Kidney epithelial cell (primary cell): ENCODE measurements around the gene CNTNAP5.

DNA sequence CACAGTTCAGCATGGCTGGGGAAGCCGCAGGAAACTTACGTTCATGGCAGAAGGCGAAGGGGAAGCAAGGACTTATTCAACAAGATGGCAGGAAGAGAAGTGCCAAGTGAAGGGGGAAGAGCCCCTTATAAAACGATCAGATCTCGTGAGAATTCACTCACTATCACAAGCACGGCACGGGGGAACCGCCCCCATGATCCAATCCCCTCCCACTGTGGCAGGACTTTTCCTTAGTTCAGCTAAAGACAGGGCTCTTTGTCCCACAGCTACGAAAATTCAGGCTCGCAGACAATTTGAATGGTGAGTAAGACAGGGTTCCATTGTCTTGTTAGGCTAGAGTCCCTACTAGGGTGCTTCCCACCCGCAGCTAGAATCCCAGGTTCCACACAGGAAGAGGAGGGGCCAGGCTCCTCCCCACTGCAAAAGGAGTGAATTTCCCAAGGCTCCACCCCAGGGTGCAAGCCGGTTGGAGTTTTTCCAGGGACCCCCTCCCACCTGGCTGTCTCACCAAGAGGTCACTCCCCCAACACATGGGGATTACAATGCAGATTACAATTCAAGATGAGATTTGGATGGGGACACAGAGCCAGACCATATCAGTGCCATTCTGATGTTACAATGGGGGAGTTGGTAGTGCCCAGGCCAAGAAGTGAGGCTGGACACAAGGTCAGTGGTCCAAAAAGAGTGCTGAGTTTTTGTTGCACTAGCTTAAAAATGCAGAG is 20.3 kb downstream of the TMEM177 start:
- RAMPAGE, long total RNA: no peak
- RRBS: no CpG with 5 or more reads among the region's 12 CpGs

DNA sequence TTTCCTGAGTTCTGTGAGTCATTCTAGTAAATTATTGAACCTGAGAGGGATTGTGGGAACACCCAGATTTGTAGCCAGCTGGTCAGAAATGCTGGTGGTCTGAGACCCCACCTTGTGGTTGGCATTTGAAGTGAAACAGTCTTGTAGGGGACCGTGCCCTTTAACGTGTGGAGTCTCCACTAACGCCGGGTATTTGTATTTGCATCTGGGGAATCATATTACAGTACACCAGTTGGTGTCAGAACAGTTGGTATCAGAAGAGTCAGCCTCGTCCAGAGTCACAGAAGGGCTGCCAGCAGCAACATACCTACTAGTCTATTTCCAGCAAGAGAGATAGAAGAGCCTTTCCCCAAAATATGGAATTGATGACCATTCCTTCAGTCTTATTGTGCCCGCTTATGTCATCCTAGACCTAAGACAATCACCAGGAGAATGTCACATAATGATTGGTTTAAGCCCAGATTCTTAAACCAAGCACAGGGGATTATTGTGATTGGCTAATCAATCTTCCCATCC is 38.2 kb upstream of the PTPN4 start:
- RAMPAGE, long total RNA: no peak
- RRBS: no CpG with 5 or more reads among the region's 6 CpGs

DNA sequence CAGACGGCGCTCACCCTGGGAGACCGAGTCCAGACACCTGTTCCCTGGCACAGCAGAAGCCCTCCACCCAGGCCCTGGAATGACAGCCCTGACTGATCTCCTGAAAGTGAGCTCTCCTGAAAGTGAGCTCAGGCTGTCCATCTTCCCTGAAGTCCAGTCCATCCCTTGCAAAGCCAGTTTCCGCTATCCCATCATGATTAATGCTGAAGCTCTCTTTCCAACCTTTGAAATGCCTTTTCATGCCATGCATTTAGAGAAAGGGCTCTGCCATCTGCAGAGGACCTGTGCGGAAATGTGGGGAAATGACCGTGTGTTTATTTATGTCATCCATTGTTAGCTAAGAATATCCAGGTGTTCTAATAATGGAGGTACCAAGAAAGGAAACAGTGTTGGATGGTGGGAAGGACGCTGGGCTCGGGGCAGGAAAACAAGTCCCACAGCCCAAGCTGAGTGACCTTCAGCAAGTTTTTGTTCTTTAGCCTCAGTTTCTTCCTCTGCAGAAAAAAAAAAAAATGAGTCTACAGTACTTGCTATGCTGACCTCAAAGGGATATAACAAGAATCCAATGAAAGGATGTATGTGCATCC is 25.4 kb upstream of the PTPN4 start:
- RAMPAGE, long total RNA: no peak
- RRBS: no CpG with 5 or more reads among the region's 8 CpGs

DNA sequence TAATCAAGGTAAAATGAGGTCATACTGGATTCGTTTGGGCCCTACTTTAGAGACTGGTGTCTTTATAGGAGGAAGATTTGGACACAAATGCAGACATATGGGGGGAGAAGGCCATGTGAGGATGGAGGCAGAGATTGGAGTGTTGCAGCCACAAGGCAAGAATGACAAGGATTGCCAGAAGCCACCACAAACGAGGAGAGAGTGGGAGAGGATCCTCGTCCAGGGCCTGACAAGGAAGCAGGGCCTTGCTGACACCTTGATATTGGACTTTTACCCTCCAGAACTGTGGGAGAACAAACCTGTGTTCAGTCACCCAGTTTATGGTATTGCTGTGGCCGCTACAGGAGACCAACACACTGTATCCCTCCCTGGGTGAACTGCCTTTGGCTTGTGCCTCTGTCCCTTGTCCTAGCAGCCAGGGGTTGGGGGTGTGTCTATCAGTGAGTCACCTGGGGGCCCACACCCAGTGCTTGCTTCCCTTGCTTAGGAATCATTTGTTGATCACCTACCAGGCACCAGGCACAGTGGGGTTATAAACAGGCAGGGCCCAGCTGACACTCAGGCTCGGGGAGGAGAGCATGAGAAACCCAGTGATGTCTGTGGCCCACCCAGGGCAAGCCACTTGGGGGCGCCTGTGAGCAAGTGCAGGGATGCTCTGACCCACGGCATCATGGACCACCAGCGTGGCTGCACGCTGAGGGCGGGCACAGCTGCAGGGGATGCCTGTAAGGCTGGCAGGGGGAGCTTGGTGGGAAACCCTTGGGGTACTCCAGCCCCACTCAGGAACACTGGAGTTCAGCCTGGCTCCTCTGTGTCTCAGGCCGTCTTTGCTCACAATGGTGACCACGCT is 17.2 kb downstream of the TMEM185B start:
- RAMPAGE, long total RNA: no peak
- RRBS: no CpG with 5 or more reads among the region's 12 CpGs

DNA sequence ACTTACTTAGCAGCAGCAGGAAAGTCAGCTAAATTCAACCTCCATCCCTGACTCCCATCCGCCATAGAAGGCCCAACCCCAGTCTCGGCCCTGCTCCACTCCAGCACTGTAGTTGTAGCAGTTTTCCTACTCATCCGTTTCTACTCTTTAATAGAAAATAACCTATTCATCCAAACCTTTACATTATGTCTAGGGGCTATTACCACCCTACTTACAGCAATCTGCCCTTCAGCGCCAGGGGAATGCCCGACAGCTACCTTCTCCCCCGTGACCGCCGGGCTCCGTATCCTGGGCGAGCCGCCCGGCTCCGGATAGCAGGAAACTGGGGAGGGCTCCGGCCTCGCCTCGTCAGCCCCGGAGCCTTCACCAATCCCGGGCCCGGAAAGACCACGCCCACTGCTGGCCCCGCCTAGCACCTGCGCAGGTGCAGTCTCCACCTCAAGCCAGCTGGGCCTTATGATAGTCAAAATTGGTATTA is 7.0 kb downstream of the TMEM185B start:
- RAMPAGE, long total RNA: no peak
- RRBS: no CpG with 5 or more reads among the region's 22 CpGs

GRCh38 chr2:120398194-120398476 is 52.2 kb downstream of the INHBB start:
- RAMPAGE, long total RNA: no peak
- RRBS: no CpG with 5 or more reads among the region's 3 CpGs

GRCh38 chr2:120516537-120517014 is 170.6 kb downstream of the INHBB start:
- RAMPAGE, long total RNA: no peak
- RRBS: no CpG with 5 or more reads among the region's 6 CpGs

DNA sequence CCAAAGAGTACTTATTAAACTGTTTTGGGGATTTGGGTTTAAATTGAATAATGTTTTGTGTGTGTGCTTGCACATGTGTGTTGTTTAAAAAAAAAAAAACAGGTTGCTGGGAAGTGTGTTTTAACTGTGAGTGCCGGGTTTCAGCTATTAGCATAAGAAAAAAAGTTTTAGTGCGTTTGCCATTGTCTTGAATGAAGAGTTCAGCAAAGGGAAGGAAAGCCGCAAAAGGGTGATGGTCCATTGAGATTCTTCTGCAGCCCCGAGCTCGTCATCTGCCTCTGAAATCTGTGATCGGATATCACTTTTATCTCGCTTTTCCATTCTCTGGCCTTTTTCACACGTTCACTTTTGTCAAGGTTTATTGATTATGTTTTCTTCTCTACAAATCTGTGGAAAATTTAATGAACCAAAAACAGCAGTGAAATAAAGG is 4.7 kb downstream of the GLI2 start:
- RAMPAGE, long total RNA: no peak
- RRBS: no CpG with 5 or more reads among the region's 8 CpGs

- RAMPAGE, long total RNA: no peak
- RRBS: no CpG with 5 or more reads among the region's 7 CpGs
Measured at GRCh38 chr2:120932578-120933081, 197.0 kb downstream of the GLI2 start.

- RAMPAGE, long total RNA: no peak
- RRBS: no CpG with 5 or more reads among the region's 36 CpGs
Measured at GRCh38 chr2:121018506-121019137, 266.4 kb downstream of the TFCP2L1 start.

DNA sequence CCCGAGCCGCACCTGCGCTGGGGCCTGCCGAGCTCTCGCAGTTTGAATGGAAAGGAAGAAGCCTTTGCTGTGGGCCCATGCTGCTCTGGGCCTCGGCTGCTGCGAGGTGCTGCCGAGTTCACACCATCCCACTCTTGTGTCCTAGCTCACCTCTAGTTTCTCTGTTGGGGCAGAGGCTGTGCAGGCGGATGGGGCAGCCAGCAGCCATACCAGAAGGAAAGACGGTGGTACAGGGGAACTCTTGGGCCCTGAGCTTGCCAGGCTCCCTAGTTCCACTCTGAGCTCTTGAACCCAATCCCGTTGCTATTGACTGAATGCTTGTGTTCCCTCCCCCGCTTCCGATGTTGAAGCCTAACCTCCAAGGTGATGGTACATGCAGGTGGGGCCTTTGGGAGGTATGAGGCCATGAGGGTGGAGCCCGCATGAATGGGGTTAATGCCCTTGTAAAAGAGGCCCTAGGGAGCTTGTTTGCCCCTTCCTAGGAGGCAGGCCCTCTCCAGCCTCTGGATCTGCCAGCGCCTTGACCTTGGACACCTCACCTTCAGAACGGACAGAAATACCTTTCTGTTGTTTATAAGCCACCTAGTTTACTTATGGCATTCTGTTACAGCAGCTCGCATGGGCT is 71.8 kb downstream of the TFCP2L1 start:
- RAMPAGE, long total RNA: no peak
- RRBS: no CpG with 5 or more reads among the region's 17 CpGs

DNA sequence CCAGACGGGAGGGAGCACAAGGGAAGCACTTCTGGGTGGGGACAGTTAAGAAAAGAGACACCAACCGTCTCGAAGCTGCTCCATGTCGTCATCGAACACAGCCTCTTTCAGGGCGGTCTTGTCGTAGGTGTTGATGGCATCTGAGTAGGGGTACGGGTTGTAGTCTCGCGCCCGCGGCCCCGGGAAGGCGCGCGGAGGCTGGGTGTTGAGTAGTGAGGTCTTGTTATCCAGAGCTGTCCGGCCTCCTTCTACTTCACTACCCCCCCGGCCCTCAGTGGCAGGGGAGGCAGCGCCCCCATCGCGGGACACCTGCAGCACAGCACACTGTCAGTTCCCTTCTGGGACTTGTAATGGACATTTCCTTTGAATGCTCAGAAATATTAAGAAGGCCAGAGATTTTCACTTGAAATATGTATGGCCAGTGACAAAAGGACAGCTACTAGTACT is 82.5 kb upstream of the TFCP2L1 start:
- RAMPAGE, long total RNA: no peak
- RRBS: 100% methylated on average over 5 of the region's 21 CpGs

DNA sequence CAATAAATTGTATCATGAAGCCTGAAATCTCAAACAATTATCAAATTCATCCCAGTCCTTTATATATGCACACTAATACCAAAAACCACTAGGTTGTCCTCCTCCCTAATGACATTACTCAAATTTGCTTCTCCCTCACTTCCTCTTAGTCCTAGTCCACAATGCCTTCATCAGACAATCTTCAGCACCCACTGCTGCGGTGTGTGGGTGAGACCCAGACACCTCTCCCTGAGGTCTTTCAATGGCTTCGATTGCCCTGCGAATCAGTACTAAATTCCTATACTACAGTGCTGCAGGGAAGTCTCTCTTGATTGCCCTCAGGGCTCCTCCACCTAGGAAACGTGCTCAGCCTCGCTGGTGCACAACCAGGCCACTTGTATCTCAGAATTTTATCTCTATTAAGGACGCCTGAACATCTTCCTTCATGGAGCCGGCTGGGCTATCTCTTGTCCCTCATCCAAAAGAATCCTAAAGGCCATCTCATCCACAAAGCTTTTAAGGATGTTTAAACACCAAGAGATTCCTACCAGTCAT is 57.9 kb downstream of the CLASP1 start:
- RAMPAGE, long total RNA: no peak
- RRBS: no CpG with 5 or more reads among the region's 7 CpGs

- RAMPAGE, long total RNA: no peak
- RRBS: no CpG with 5 or more reads among the region's 2 CpGs
Measured at GRCh38 chr2:122546047-122546379, 790.6 kb downstream of the TSN start.

DNA sequence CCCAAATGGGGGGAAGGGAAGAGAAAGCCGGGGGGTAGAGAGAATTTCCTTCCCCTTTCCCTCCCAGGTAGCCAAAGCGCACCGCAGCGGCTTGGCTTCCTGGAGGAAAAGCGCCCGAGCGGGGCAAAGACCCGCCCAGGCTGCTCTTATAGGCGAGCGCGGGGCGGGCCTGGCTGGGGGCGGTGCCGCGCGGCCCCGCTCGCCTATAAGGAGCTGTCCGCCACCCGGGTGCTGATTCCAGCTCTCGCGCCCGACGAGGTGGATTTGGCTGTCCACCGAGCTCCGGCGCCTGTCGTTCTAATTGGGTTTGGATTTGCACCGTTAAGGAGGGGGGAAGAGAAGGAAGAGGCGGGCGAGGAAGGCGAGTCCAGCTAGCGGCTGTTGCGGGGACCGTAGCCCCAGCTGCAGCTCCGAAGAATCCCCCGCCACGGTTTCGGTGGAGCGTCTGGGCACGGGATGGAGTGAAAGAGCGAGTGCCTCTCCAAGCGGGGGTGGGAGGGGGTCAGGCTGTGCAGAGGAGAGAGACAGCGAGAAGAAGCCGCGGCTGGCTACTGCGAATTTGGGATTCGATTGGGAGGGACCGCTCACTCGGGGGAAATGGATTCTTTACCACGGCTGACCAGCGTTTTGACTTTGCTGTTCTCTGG is at the start of gene CNTNAP5:
Gene CNTNAP5 (plus strand): TSS at position 234 of the 647 bp plus-strand sequence.
- RAMPAGE, long total RNA: no peak
- RRBS: 2% methylated on average over 7 of the region's 52 CpGs

- RAMPAGE, long total RNA: no peak
- RRBS: no CpG with 5 or more reads among the region's 2 CpGs
Measured at GRCh38 chr2:125695257-125695589, 960.7 kb upstream of the GYPC start.

DNA sequence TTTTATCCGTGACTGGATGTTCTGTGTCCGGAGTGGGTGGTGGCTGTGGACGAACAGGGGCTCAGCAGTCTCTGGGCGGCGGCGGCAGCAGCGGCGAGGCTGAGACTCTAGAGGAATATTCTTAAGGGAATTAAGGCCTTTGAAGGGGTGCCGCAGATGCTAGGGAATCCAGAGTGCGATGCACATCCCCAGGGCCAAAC is 97.9 kb upstream of the GYPC start:
- RAMPAGE, long total RNA: no peak
- RRBS: no CpG with 5 or more reads among the region's 10 CpGs

DNA sequence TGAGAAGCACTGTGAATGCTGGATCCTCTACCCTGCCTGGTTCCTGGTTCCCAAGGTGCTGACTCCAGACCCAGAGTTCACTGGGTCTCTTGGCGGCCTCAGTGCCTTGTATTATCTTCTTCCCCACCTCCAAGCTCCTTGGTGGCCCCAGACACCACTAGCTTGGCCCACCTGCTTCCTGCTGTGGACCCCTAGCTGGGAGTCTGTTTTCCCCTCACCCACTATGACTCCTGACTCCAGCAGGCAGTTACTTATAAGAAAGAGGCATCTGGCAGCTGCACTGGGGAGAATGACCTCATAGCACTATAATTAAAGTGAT is 32.5 kb downstream of the GYPC start:
- RAMPAGE, long total RNA: no peak
- RRBS: no CpG with 5 or more reads among the region's 1 CpG

GRCh38 chr2:126971256-126971702 is 72.6 kb downstream of the TEX51 start:
- RAMPAGE, long total RNA: no peak
- RRBS: no CpG with 5 or more reads among the region's 24 CpGs

DNA sequence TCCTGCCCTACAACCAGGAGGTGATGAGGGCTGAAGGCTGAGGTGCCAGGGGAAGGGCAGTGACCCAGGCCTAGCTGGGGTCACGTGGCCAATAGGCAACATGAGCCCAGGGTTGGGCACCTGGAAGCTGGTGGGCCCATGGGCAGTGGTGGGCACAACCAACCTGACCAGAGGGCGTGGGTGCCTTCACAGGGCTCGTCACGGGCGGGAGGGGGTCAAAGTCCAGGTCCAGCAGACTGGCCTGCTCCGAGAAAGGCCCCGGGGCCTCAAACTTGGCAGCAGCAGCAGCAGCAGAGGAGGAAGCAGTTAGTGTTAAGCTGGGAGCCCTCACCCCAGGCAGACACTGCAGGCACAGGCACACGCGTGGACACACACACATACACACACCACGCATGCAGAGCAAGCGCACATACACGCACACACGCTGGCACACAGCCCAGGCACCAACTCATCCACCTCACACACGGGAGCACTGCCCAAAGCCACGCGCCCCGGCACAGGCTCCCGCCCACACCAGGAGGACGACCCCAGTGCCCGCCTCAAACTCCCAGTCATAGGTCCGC is 53.1 kb downstream of the BIN1 start:
- RAMPAGE, long total RNA: no peak
- RRBS: no CpG with 5 or more reads among the region's 21 CpGs